Osteocyte (in vitro differentiated cells): ENCODE measurements around a stretch of chr1.

GRCh38 chr1:26824538-26824986 is 1.9 kb upstream of the ZDHHC18 start:
- PRO-cap = no peak

DNA sequence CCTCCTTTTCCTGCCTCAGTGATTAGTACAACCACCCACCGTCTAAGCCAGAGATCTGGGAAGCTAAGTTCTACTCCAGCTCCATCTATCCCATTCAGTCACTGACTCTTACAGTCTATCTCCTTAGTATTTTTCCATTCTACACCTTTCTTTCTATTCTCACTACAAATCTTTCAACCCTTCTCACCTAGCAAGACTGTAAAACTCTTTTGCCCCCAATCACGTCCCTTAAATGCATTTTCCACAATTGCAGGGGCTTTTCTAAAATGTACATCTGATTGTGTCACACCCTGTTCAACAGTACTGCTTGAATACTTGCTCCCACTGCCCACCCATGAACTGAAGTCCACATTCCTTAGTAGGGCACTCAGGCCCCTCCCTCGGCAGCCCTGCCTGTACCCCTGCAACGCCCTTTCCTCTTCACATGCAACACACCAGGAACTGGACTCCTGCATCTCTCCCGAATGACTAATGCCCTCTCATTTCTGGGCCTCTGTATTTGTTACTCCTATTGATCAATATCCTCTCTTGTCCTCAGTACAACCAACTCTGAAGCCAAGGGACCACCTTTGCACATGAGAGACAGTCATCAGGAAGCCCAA is 7.1 kb downstream of the GPN2 start:
- PRO-cap = no peak

DNA sequence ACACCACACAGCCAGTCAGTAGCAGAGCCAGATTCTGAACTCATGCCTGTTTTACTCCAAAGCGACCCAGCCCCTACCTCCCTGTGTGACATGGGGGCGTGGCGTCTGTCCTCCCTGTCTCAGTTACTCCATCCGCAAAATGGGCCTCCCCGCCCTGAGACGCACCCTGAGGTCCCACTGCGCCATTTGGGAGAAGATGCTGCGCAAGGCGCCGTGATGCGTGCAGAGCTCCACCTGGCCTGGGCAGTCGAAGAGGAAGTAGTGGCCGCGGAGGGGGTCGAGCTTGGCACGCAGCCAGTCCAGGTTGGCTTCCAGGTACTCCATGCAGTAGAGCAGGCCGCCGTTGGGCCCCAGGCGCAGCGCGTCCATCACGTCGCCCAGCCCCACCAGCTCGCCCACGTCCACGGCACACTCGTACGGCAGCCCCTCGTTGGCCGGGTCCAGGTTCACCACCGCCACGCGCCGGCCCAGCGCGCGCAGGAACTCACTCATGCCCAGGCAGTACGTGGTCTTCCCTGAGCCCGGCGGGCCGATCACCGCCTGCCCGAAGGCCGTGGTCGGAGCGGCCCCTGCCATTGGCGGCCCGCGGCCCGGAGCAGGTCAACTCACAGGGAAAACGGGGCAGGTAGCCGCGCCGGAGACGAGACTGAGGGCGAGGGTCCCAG is 430 bp downstream of the GPN2 start:
- PRO-cap = bidirectional peak, plus-strand start at position 409 of the sequence, minus-strand start at position 182 of the sequence

DNA sequence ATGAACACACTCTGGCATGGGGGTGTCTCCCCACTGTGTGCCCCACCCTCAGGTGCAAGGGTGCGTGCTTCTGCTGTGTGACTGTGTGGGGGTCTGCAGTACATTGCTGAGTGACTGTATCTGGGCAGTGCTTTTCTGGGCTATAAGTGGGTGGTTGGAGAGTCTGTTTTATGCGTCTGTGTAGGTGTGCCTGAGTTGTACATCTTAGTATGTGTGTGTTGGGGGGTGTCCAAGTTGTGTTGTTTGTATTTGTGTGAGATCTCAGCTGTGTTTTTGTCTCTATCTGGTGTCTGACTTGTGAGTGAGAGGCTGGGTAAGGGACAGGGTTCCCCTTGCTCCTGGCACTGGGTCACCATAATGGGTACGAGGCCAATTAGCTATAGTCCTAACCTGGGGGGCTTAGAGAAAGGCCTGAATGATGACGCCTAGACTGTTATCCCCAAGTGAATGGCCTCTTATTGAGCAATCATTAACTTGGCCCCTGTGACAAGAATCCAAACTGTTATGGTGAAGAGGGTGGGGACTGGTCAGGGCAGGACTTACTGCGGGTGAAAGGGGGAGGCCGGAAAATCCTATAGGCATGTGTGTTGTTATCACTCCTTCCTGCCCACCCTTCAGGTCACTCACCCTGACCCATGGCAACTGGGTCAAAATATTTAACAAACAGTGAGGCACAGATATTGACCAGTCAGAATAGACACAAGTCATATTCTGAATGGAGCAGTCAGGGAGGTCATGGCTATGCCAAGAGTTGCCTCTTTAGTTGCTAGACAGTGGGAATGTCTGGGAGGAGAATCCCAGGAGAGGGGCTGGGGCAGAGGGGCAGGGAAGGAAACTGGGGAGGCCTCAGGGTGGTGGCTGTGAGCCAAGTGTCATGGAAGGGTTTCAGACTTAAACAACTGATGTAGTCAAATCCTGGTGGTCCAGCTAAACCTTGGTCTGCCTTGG is 3.4 kb downstream of the NR0B2 start:
- PRO-cap = no peak

DNA sequence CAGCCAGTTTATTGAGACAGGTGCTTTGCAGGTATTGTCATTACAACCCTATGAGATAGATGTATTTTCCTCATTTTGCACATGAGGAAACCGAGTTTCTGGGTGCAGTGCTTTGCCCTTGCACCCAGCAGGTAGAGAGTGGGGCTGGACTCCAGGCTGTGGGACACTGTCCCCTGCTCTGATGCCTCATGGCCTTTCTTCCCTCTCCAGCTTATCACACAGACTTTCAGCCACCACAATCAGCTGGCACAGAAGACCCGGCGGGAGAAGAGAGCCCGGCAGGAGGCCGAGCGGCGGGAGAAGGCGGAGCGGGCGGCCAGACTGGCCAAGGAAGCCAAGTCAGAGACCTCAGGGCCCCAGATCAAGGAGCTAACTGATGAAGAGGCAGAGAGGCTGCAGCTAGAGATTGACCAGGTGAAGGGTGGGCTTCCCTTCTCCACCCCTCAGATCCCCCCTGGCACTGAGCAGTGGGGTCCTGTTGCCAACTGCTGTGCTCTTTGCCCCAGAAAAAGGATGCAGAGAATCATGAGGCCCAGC is 19.0 kb downstream of the KDF1 start:
- PRO-cap = no peak

DNA sequence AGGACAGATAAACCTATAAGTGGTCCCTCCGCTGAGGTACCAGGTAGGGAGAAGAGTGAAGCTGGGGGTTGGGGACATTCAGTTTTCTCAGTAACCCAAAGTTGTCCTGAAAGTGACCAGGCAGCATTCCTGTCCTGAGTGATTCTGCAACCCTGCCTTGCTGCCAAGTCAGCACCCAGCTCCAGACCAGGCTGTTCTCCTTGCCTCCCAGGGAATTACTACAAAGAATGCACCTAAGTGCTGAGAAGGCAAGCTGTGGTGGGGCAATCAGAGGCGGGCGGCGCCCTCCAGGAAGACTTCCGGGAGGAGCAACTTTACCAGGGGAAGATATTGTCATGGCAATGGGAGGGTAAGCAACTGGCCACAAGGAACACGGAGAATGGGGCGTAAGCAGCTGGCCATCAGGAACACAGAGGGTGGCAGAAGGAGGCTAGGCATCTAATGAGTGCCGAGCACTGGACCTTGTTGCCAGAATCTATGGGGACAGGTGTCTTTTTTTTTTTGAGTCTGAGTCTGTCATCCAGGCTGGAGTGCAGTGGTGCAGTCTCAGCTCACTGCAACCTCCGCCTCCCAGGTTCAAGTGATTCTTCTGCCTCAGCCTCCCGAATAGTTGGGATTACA is 4.4 kb downstream of the TENT5B start:
- PRO-cap = no peak

DNA sequence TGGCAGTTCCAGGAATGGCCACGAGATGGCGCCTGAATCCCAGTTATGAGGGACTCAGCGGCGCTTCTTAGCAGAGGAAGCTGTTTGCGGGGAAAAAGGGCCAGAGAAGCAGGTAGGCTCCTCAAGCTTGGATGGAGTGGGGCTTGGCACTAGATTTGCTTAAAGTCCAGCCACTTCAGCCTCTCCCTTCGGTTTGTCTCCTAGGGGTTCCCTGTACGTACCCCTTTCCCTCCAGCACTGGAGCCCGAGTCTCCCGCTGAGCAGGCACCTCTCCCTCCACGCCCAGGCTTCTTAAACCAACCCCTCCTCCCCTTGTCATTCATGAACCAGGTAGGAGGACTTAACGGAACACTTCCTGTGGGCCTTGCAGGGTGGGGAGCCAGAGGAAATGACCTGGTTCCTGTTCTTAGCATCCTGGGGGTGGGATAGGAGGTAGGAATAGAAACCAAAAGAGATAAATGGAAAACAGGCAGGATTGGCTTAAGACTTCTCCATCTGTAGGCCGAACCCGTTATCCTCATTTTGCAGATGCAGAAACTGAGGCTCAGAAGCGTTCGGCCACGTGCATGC is 32.1 kb upstream of the TENT5B start:
- PRO-cap = no peak

GRCh38 chr1:27109662-27110243 is 45.2 kb downstream of the SLC9A1 start:
- PRO-cap = no peak

GRCh38 chr1:27113841-27114518 is 40.9 kb downstream of the SLC9A1 start:
- PRO-cap = no peak

DNA sequence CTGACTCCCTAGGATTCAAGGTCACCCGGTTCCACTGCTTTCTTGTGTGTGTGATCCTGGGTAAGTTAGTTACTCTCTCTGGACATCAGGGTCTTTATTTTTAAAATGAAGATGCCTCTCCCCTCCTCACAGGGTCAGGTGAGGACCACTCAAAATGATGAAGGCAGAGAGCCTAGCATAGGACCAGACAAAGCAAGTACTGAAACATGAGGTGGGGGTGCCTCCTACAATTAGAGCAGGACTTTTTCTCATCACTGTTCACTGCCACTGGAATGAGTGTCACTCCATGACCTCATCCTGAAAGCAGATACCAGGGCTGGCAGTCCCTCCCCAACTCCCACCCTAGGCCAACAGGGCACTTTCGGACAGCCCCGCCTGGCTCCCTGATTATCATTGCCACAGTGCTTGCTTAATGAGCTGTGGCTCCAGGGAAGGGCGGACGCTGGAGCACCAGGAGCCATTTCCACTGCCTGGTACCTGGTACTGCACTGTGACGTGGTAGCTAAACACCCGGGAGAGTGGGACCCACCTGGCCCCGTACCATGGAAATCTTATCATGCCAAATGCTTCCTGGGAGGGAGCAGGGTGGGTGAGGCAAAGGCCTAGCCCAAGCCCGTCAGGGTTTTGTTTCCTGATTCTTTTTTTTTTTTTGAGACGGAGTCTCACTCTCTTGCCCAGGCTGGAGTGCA is 22.3 kb downstream of the SLC9A1 start:
- PRO-cap = no peak

DNA sequence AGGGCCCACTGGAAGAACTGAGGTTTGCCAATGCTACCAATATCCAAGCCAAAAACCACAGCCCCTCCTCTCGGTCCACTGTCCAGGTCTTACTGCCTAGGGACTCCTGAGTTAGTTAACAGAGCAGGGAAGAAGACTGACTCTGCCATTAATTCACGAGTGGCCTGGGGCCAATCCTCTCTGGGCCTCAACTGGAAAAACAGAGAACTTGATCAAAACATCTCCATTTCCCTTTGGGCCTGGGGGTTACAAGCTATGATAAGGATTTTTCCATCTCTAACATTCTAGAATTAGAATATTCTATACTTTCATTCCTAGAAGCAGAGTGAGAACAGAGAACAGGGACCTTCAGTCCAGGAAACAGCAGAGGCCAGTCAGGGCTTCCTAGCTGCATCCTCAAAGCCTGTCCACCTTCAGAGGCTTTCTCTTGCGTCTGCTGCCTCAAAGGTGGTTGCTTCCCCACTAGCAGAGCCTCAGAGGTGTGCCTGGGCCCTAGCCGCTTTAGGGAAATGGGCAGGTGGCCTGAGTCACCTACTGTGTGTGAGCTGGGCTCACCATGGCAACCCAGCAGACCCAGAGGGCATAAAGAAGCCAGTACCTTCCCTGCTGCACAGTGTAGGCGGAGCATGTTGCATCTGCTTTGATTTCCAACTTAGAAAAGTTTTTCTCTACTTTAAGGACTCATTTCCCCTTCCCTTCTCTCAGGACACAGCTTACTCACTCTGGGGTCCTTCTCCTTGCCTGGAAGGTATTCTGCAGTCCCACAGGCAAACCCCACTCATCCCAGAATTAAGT is 12.6 kb downstream of the SLC9A1 start:
- PRO-cap = no peak

- PRO-cap = bidirectional peak, plus-strand start at chr1:27299590, minus-strand start at chr1:27299439
Observed at GRCh38 chr1:27299225-27300266, 22.4 kb upstream of the TMEM222 start.

DNA sequence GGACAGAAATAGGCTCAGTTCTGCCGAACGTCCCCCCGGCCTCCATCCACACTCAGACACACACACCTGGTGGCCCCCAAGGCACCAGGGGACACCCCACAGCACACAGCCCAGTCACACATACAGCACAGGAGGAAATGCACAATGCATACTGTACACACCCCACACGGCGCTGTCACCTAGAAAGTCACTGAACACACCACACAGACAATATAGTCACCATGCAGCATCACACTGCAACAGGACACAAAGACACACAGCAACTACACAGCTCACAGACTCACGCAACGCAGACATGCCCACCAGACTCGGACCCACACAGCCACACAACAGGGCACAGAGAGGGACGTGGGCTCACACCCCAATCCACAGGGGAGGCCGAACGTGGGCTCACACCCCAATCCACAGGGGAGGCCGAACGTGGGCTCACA is 664 bp downstream of the SYTL1 start:
- PRO-cap = no peak

GRCh38 chr1:27391144-27391962 is 1.1 kb upstream of the GPR3 start:
- PRO-cap = no peak

DNA sequence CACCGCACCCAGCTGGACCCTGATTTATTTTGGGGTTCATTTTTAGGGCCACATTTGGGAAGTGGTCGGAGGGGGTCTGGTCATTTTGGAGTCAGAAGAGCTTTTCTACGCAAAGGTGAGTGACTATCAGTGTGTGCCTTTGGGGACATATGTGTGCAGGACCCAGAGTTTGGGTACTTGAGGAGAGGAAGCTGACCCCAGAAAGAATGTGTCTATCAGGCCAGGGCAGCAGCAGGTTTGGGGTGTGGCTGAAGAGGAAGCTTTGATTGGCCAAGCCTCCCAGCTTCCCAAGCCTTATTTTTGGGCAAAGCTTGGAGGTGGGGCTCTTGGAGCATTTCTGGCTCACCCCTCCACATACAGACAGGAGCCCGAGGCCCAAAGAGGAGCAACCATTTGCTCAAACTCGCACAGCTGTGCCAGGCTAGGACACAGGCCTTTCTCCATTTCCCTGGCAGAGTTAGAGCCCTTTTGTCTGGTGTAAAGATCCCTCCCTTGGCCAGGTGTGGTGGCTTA is 4.7 kb downstream of the GPR3 start:
- PRO-cap = no peak

DNA sequence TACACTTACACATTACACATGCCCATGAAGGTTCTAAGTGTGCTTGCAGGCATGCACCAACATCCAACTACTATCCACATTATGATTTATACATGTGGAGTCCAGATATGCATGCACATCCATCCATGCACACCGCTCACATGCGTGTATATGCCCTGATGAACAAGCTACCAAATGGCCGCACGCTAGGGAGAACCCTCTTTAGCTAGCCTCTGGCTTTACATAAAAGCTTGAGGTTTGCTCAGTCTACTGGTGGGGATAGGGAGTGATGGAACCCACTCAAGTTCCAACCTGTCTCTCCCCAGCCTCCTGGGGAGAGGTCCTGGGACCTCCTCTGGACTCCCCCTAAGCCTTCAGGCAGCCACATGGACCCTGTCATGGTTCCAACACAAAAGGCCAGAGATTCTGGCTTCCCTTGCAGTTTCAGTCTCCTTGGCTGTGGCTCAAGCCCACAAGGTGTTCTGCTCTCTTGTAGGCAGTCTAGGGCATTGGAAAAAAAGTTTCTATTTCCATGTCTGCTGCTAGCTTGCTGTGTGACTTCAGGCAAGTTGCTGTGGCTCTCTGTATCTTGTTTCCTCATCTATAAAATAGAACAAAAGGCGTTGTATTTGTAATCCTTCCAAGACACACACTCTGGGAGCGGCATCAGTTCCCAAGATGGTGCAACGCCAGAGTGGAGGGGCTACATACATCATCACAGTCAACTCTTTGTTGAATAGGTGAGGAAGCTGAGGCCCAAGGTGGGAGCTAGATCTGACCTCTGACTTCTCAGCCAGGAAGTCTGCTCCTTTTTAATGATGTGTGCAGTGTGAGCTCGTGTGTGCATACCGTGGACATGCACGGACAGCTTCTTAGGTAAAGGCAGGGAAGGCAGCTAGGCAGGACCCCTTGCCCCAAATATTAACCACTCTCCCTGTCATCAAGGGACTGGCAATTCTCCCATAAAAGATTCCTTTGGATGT is 8.9 kb downstream of the GPR3 start:
- PRO-cap = no peak

DNA sequence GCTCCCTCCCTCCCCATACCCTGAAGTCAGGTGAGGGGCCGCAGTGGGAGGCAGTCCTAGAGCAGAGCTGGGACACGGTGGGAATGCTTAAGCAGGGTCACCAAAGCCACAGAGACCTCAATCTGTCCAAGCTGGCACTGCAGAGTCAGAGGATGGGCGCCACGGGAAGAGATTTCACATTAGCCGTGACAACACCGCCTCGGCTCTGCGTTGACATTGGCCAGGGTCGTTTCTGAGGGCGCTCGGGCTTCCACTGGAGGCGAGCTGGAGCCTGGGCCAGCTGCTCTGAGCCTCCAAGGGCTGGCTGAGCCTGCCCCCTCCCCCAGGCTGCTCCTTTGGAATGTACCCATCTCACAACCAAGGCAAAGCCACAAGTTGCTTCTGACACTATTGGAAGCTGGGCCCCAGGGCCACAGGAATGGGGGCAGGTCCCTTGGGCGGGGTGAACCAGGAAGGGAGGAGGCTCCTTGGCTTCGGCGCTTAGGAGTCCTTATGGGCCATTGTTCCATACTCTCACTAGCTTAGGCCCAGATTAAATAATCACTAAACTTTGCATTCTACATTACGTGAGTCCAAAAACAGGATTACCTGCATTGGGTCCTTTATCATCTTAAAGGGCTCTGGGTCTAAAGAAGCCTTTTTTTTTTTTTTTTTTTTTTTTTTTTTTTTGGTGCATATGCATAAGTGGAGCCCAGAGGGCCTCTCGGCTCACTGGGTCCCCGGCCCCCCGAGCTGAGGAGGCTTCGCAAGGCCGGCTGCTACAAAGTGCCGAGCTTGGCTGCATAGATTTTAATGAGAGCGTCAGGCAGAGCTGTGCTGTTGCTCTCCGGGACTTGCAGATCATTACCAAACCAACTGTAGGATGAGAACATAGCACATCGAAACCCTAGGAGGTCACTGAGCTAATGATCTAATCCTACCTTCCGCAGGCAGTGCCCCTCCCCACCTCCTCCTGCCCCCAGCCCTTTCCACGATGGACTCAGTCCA is 12.8 kb downstream of the GPR3 start:
- PRO-cap = no peak

GRCh38 chr1:27418184-27419265 is 26.1 kb downstream of the GPR3 start:
- PRO-cap = no peak

DNA sequence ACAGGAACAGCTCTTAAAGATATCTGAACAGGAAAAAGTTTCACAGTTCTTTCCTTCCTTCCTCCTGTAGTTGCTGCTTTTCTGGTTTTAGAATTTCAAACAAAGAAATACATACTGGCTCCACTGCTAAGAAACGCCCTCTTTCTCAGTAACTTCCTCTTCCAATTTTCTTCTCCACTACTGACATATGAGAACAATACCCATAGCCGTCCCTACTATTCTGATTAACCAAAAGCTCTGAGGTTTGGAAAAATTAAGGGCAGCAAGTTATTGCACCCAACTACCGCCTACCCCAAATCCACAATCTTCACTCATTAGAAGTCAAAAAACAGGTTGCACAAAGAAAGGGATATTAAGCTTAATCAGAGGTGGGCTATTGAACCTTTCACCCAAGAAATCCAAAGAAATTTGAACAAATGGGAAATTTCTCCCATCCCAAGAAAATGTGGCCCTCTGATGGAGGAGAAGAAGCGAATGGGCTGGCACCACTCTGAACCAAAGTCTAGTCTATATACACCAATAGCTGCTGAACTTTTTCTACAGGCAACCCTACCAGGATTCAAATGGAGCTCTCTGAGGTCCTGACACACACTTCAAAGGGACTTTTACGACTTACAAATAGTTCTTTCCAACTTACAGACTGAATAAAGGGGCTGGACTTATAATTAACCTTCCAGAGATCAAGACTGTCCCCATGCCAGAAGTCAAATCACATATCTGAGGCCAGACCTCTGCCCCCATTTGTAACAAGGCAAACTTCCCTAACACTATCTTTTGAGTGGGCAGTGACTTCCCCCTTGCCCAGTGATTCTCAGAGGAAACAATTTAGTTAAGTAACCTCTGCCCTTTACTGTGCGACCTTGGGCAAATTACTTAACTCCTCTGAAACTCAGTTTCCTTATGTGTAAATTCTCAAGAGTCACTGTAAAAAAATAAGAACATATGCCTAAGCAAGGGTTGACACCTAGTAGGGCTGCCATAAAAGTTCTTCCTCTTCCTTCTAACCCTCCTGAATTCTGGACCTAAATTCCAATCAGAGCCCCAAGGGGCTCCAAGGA is 1.6 kb downstream of the WASF2 start:
- PRO-cap = no peak

DNA sequence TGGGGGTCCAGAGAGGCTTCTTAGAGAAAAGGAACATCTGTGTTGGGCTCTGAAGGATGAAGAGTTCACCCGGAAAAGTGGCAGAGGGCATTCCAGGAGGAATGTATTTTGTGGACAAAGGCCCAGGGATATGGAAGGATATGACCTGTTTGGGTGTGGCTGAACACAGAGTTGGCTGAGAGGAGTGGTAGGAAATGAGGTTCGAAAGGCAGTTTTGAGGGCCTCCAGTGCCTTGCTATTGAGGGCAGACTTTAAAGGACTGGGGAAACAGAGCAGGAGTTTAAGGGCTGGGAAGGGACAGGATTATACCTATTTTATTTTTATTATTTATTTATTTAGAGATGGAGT is 27.3 kb upstream of the WASF2 start:
- PRO-cap = no peak